GM19239 (cell line): ENCODE measurements around the genes EFCAB8, BPIFA3, SNTA1 and ACSS2.

DNA sequence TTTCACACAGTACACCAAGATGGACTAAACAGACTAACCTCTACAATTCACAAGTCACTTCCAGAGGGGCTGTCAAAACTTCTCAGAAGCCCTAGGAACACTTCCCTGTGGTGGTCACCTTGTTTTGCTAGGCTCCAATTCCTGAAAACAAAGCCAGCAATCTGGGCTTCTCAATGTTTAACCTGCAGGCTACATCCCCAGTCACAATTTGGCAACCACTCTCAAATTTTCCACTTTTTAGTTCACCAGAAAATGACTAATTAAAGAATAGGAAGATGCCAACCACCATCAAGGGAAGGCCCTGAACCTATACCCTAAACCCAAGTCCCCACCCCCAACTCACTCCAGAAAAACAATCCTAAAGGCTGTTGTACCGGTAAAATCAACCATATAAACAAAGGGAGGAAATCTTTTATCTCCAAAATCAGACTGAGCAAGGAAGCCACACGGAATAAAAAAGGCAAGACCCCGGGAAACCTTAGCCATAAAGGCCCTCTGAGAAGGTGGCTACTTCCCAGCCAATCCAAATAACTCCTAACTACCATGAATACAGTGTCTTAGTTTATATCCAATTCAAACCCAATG, 34.4 kb upstream of the C20orf203 start:
- RRBS = 48% methylated on average over 3 of the region's 3 CpGs

DNA sequence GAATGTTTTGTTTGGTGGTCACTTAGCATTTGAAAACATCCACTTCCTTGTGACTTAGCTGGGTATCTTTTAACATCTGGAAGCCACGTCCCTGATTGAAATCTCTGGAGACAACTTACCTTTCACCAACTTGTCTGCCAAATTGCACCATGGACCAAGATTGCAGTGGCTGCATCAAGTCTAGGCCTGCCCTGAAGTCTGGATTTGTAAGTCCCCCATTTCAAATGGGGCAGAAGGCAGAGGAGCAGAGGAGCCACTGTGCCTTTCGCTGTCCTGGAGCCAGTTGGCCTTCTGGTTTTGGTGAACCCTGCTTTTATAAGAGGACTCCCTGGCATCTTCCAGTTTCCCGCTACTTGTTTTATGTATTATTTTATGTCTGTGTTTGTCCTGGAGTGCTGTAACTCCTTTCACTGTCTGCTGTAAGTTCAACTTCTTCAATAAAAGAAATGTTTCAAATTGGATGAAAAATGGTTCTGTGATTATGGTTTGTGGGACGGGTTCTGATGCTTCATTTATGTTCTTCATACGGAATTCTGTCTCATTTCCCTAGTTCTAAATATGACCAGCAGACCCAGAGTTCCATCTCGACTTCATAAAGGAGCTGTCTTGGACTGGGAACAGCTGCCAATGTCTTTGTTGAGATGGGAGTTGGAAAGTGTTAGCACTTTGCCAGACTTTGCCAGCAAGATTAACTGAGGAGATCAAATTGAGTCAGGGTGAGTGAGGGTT, at the start of gene EFCAB8:
TSS of gene EFCAB8 (plus strand) at position 633 of the 729 bp plus-strand sequence.
- RRBS = no CpG with 5 or more reads among the region's 6 CpGs

- RRBS = no CpG with 5 or more reads among the region's 2 CpGs
Observed at GRCh38 chr20:33127696-33128294, 40.2 kb upstream of the BPIFA2 start.

DNA sequence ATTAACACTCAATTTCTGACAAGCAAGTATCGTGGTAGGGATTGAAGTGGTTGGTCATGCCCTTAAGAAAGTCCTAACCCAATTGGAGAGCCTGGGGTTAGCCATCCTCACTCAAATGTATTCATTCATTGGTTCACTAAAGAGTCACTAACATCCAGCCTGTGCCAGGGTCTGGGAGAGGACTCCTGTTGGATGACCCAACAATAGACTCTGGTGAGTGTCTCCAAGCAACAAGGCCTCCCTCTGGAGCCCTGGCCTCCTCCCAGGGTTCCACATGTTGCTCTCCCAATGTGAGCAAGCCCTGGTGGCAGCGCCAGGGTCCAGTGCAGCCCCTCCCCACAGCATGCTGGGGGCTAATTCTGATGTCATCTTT, at the start of gene BPIFA3:
TSS of gene BPIFA3 (plus strand) at position 288 of the 373 bp plus-strand sequence.
- RRBS = no CpG with 5 or more reads among the region's 2 CpGs

- RRBS = no CpG with 5 or more reads among the region's 4 CpGs
Observed at GRCh38 chr20:33409062-33409550, 7.8 kb upstream of the CDK5RAP1 start.

DNA sequence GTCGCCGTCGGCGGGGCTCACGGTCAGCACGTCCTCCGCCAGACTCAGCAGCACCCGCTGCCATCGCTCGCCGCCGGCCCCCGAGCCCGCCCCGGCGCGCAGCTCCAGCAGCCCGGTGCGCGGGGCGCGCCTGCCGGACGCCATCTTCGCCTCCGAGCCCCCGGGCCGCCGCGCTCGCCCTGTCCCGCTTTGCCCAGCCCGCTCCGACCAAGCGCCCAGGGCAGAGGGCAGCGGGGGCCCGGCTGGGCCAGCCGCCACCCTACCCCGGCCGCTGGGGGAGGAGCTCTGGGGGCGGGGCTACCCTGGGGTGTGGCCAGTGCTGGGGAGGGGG, at the start of gene SNTA1:
TSS of gene SNTA1 (minus strand) at position 287 of the 331 bp plus-strand sequence.
- RRBS = 1% methylated on average over 21 of the region's 41 CpGs

DNA sequence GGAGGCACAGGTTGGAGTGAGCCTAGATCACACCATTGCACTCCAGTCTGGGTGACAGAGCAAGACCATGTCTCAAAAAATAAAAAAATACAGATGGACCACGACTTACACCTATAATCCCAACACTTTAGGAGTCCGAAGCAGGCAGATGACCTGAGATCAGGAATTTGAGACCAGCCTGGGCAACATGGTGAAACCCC, 21.8 kb upstream of the CBFA2T2 start:
- RRBS = no CpG with 5 or more reads among the region's 2 CpGs

GRCh38 chr20:33624304-33625137, 37.6 kb upstream of the C20orf144 start:
- RRBS = no CpG with 5 or more reads among the region's 9 CpGs

- RRBS = no CpG with 5 or more reads among the region's 19 CpGs
Observed at GRCh38 chr20:33651085-33652034, 10.8 kb upstream of the C20orf144 start.

GRCh38 chr20:33673246-33673922, 844 bp downstream of the NECAB3 start:
- RRBS = no CpG with 5 or more reads among the region's 10 CpGs

- RRBS = no CpG with 5 or more reads among the region's 4 CpGs
Observed at GRCh38 chr20:33743792-33744040, 11.9 kb downstream of the ZNF341 start.

GRCh38 chr20:33791393-33791870, 19.7 kb upstream of the CHMP4B start:
- RRBS = no CpG with 5 or more reads among the region's 15 CpGs

DNA sequence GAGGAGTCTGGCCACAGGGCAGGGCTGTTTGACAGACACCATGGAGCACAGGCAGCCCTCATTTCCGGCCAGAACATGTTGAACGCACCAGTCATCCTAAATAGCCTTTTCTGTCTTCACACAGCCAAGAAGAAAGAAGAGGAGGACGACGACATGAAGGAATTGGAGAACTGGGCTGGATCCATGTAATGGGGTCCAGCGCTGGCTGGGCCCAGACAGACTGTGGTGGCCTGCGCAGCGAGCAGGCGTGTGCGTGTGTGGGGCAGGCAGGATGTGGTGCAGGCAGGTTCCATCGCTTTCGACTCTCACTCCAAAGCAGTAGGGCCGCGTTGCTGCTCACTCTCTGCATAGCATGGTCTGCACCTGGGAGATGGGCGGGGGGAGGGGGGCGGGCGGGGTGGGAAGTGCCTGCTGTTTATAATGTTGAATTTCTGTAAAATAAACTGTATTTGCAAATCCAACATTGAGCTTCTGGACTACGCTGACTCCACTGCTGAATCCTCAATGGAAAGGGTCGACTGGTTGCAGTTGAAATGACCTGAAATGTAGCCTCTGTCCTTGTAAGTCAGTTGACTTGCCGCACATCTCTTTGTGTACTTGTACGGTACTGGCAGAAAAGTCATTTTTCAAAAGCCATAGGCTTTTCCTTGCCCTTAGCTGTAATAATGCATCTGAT, 42.4 kb downstream of the CHMP4B start:
- RRBS = no CpG with 5 or more reads among the region's 20 CpGs

GRCh38 chr20:33995060-33995910, 1.6 kb downstream of the RALY start:
- RRBS = no CpG with 5 or more reads among the region's 9 CpGs

DNA sequence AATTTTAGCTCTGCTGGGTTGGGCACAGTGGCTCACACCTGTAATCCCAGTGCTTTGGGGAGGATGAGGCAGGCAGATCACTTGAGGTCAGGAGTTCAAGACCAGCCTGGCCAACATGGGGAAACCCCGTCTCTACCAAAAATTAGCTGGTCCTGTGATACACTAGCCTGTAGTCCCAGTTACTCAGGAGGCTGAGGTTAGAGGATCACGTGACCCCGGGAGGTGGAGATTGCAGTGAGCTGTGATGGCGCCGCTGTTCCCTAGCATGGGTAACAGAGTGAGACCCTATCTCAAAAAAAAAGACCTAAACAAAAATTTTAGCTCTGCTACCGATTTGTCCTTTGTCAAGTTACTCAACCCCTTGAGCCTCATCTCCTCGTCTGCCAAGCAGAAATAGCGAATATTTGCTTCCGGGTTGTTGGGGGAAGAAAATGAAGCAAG, 25.1 kb upstream of the ITCH start:
- RRBS = 85% methylated on average over 1 of the region's 9 CpGs

- RRBS = no CpG with 5 or more reads among the region's 4 CpGs
Observed at GRCh38 chr20:34601186-34601748, 42.7 kb downstream of the MAP1LC3A start.

DNA sequence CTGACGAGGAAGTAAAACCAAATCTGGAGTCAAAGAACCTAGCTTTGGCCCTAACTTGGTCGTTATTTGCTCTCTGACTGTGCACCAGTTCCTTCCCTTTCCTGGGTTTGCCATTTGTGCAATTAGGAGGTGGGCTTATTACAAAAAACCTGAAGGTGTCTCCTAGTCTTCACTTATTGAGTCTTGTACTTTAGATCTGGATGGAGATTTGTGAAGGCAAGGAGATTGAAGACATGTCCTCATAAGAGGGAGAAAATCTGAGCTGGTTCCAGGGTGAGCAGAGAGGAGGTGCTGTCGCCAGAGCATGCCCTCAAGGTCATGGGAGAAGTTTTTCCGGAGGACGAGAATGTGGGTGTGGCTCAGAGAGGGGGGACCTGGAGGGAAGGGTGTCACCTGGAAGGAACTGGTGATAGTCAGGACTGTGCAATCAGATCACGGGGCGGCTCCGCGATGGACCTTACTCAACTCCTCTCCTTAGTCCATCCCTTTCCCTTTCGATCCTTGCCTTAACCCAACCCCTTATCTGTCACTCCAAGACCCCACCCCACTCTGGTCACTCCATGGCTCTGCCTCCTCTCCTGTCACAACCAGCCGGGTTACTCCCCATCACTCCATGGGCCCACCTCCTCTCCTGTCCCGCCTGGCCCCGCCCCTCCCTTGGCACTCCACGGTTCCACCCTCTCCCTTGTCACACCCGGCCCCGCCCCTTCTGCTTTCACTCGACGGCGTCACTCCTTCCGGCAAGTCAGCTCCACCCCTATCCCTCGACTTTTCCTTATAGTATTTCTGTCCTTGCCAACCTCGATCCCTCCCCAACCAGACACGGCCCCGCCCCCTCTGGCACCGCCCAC, 528 bp upstream of the ACSS2 start:
- RRBS = 4% methylated on average over 2 of the region's 25 CpGs

- RRBS = 1% methylated on average over 23 of the region's 52 CpGs
Observed at GRCh38 chr20:34876510-34877102, at the start of gene ACSS2. ACSS2 (plus strand) TSS chr20:34876612.

DNA sequence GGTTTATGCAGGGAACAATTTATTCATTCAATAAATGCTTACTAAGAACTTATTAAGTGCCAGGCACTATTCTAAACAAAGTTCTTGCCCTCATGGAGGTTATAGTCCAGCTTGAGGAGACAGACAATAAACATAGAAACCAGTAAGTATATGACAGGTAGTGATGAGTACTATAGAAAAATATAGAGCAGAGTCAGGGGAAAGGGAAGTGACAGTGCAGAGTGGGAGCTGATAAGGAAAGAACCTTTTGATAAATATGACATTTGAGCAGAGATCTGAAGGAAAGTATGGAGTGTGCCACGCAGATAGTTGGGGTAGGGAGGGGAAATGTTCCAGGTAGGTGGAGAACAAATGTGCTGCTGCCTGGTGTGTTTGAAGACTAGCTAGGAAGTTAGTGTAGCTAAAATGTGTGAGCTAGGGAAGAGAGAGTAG, 12.1 kb downstream of the ACSS2 start:
- RRBS = no CpG with 5 or more reads among the region's 1 CpG

GRCh38 chr20:35253020-35253407, 24.9 kb downstream of the MMP24OS start:
- RRBS = no CpG with 5 or more reads among the region's 3 CpGs